Duodenum (tissue), 1 donor: ENCODE measurements around a stretch of chr10.

DNA sequence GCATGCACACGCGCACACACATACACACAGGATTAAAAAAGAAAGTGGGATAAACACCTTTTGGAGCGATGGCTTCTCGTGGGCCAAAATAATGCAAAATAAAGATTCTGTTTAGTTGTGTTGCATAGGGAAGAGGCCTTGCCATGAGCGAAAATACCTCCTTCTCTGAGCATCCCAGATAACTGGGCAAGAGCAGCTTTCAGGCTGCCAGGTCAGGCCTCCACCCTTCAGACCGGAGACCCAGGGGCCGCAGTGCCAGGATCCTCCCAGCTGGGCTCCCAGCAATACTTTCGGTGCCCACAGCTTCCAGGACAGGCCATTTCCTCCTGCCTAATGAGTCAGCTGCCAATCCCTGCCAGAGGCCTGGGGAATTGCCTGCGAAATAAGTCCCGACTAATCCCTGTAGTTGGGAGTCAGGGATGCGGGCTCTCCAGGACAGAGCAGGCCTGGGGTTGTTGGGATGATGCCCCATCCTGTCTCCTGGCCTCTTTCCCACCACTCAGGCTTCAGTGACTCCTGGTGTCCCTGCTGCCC lies 143.6 kb upstream of the UNC5B start:
- PRO-cap, result no peak

DNA sequence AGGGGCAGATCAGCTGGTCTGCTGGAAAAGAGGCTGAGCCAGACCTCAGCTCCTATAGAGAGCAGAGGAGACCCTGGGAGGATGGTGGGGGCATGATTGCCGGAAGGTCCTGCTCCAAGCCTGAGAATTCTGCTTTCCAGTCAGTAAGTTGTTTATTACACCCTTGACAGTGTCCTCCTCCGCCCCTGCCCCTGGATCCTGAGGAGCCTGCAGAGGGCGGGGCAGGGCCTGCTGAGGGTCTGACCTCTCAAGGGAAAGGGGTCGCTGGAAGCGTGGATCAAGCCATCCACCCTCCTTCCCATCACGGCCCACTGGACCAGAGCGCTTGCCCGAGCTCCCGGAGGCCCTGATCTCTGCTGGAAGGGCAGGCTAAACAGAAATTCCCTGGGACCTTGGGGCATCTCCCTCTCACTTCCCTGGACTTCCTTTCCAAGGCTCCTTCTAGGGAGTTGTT lies 16.9 kb downstream of the UNC5B start:
- PRO-cap, result no peak

DNA sequence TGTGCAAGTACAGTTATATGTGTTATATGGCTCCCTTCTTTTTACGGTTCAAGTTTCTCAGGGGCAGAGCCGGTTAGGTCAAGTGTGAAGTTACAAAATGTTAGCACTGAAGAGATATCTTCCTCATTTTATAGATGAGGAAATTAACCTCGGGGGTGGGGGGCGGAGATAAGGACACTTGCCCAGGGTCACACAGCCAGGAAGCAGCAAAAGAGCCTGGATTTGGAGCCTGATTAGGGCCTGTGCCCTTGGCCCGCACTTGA lies 21.6 kb downstream of the UNC5B start:
- PRO-cap, result no peak

DNA sequence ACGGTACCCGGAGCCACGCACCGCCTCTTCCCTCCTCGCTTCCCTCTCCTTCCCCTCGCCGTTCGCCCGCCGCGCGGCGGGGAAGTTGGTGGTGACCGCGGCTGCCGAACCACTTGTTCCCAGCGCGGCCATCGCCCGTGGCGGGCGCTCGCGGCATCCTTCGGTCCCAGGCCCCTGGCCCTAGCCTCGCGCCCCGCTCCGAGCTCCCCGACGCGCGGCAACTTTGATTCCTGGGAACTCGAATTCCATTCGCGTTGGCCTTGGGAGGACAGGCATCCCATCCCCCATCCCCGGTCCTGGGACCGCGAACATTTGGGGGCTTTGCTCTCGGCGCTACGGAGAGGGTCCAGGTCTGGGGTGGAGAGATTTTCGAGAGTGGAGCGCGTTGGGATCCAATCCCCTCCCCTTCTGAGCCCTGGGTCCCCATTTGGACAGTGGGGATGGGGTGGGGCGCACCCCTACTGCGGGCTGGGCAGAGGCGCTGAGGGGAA lies 641 bp downstream of the CDH23 start:
- PRO-cap, result no peak

- PRO-cap, result unidirectional peak, minus-strand start at chr10:71694747
Observed at GRCh38 chr10:71694478-71695296, 24.9 kb downstream of the C10orf105 start.

GRCh38 chr10:71751671-71752605 lies 21.4 kb downstream of the VSIR start:
- PRO-cap, result no peak

DNA sequence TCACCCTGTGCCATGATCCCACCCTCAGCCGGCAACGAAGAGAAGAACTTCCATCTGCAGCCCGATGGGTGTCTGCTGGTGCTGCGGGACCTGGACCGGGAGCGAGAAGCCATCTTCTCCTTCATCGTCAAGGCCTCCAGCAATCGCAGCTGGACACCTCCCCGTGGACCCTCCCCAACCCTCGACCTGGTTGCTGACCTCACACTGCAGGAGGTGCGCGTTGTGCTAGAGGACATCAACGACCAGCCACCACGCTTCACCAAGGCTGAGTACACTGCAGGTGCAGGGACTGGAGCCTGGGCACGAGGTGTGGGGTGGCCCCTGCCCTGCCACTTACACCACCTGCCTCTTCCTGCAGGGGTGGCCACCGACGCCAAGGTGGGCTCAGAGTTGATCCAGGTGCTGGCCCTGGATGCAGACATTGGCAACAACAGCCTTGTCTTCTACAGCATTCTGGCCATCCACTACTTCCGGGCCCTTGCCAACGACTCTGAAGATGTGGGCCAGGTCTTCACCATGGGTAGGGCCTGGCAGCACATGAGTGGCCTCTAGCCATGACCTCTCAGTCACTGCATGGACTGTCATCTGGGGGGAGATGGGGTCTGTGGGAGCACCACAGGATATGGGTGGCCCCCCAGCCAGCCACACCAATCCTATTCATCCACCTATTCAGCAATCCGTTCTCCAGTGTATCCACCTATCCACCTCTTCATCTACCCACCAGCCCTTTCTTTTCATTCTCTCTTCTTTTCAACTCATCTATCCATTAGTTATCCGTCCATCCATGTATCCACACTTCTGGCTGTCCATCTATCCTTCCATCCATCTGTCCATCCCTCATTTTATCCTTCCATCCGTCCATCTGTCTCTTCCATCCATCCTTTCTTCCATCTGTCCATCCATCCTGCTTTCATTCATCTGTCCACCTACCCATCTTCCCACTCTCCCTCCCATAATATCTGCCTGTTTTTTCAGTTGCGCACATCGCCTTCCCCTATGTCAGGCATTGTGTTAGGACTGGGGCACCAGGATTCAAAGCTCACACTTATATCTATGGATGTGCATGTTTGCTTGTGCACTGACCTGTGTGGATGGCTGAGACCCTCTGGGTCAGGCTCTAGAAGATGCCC lies 34.5 kb upstream of the VSIR start:
- PRO-cap, result no peak

GRCh38 chr10:71811992-71812472 lies 38.7 kb upstream of the VSIR start:
- PRO-cap, result no peak

DNA sequence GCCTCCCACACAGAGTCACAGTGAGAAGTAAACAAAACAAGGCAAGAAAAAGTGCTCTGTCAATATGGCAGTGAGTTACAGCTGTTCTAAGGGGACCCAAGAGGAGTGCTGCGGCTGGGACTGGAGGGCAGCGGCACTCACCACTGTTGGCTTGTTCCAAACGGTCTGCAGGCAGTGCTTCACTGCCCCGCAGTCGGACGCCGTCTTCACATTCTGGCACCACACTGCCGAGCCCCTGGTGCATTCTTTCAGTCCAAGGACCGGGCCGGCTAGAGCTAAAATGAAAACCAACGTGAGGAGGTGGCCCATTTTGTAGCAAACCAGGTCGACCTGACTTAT lies 16.9 kb downstream of the PSAP start:
- PRO-cap, result no peak

DNA sequence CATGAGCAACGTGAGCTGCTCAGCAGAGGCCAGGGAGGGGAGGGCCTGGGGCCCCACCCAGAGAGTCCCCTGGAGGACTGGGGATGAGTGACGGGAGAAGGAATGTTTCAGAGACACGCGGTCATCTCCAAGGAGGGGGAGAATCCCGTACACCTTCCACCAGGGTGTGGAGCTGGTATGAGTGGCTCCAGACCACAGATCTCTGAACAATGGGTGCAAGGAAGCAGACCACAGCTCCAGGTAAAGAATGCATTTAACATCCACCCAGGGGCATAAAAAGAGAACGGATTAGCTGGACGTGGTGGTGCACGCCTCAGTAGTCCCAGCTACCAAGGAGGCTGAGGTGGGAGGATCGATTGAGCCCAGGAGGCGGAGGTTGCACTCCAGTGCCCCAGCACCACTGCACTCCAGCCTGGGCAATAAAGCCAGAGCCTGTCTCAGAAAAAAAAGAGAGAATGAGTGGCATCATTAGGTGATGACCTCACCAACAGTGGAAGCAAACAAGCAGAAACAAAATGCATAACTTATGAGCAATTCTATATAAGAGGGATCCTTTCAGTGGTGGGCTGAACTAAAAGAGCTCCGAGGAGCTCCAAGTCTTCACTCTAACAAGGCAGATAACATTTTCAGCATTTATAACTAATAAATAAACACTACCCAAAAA lies 12.6 kb downstream of the PSAP start:
- PRO-cap, result no peak

DNA sequence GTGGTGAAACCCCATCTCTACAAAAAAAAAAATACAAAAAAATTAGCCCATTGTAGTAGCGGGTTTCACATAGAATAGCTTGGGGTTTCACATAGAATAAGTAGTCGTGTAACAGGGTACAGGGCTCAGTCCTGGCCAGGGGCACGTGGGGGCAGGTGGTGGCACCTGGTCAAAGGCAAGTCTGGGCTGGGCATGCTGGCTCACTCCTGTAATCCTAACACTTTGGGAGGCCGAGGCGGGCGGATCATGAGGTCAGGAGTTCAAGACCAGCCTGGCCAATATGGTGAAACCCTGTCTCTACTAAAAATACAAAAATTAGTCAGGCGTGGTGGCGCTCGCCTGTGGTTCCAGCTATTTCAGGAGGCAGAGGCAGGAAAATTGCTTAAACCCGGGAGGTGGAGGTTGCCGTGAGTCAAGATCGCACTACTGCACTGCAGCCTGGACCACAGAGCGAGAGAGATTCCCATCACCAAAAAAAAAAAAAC lies 635 bp upstream of the PSAP start:
- PRO-cap, result no peak

DNA sequence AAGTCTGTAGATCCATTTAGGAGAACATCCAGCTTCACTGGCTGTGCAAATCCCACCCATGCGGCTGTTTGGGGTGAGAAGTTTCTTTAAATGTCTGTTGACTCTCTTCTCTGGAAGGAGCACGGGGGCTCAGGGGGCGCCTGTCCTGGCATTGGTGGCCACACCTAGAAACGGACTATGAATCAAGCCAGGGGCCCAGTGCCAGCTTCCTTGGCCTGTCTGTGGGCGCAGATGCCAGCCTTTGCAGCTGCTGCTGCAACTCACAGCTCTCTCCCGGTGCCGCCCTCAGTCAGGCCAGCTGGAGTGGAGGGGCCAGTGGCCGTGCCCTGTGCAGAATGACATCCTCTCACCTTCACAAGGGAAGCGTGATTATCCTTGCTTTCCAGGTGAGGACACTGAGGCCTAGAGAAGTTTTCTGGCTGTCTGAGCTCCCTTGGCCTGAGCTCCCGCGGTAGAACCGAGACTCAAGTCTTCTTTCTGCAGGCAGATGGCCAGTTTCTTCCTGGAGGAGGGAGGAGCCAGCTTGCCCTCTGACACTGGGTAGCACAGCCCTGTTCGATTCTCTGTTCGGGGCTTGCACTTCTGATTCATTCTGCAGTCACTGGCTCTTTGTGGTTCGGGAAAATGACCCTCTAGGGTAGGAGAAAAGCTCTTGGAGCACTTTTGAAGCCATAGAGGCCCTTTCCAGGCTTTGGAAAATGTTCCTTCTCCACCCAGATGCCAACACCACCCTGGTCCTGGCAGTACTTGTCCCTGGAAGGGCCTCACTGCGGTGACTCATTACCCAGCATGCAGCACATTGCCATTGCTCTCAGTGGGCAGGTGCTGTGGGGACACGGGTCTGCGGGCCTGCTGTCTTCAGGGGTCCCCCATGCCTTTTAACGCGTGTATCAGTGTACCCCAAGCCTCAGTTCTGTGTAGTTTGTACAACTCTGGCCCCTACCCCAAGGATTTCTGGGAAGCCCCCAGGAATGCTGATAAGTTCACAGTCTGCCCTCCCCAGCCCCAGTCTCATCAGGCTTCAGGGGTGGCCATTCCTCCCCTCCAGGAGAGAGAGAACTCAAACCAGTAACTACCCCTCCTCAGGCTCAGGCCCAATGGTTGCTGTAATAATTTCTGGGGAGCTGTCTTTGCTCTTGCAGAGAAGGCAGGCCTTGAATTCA lies 11.7 kb downstream of the CHST3 start:
- PRO-cap, result no peak

DNA sequence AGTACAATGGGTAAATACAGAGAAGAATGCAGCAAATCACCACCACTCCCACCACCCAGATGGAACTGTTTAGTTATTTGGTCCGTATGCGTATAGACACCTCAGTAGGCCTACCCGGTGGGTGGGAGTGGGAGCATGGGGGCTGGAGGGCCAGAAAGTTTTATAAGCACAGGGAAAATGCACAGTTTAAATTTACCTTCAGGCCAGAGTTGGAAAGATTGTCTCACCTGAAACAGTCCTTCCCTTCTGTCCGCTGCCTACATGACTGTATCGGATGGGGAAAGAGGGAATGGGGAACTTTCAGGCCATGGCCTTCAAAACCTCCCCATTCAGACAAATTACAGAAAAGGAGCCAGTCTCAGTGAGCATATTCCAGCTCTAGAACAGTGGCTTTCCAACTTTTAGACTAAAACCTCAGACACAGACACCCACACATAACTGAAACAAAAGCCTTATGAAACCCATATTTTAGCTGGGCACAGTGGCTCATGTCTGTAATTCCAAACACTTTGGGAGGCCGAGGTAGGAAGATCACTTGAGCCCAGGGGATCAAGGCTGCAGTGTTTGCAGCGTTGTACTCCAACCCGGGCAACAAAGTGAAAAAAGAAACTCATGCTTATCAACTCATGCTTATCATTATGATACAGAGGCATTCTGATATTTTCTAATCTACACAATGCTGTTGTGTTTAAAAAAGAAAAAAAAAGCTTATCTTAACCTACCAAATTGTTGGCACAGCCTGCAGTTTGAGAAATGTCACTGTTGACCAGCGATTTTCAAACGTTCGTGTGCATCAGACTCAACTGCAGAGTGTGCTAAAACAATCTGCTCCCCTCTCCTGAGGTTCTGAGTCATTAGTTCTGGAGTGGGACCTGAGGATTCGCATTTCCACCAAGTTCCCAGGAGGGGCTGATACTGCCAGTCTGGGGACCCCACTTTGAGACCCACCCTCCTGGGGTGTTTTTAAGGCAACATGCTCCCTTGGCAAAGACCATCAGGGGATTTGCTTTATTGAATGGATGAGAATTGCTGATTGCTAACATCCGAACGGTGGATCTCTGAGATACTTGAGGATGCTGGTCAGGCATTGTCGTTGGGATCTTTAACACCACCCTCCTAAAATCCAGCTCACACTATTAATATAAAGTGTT lies 15.9 kb downstream of the CHST3 start:
- PRO-cap, result no peak

- PRO-cap, result no peak
Observed at GRCh38 chr10:72086876-72087907, 1.2 kb downstream of the SPOCK2 start.

DNA sequence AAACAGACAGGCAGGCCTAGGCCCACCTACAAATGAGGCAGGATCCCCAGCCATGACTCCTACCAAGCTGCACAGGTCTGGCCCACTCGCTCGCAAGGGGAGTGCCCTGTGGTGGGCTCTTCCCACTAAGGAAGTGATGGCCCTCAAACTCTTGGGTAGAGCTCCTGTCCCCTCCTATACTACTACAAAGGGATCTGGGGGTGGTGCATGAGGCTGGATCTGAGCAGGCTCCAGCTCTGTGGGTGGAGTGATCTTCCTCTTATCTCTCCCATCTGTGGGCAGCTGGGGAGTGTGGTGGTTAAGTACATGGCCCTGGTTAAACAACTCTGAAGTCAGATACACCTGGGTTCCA lies 17.2 kb downstream of the DDIT4 start:
- PRO-cap, result no peak

GRCh38 chr10:72325110-72325900 lies 29.4 kb downstream of the DNAJB12 start:
- PRO-cap, result unidirectional peak, minus-strand start at chr10:72325415

DNA sequence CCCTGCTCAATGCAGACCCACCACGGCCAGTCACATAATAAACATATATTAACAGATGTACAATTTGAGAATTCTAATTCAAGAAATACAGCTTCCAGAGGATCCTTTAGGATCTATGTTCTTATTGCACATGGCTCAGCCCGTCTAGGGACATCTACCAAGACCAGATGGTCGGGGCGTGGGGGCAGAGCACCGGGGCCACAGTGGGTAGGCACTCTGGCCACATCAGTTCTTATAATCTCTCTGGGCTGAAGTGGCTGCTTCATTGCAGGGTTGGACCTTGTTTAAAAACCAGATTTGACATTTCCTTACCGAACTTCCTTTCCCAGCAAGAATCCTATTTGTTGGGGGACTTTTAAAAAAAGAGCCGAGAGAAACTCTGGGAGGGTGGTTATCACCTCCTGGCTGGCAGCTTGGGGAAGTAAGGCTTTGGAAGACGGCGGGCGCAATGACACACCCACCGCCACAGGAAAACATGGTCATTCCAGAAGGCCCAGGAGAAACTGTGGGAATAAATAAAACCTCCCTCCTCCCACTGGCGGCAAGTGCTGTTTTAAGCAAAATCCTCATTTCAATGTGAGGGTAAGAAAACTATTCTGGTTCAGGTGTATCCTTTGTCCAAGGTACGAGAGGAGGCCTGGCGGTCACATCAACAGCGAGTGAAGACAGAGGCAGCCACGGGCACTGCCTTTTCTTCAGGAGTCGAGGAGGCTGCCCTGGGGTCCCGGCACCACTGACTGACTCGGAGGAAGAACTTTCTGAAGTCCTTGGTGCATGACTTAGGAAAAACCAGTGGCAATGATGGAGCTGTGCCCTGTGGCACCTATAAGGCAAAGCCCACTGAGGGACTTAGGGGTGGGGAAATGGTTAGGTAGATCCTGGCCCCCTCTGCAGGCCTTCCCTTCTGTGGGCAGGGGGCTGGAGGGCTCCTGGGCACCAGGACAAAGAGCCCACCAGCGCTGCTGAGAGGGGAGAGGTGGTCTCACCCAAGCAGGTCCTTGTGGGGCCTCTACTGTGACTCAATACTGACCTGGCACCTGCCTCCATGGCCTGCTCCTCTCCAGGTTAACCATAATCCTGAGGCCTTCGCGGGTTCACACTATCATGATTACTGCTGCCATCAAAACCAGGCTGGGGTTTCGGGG lies 21.5 kb downstream of the DNAJB12 start:
- PRO-cap, result no peak

GRCh38 chr10:72338164-72338805 lies 16.4 kb downstream of the DNAJB12 start:
- PRO-cap, result no peak

DNA sequence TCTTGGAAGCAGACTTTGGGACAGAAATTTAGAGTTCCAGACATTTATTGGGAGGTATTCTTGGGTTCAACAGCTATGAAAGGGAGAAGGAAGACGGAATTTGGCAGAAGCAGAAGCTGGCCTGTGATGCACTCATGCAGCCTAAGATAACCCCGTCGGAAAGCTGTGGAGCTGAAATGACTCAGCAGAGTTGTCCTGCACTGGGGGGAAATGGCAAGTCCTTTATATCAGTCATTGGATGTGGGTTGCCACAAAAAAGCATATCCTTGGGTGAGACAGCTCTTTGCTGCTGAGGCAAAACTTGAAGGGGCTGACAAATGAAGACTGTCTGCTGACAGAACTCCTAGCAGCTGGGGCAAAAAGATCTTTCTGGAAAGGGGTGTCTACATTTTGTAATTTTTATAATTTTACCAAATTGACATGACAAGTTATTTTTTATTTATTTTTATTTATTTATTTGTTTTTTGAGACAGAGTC lies 11.6 kb upstream of the MICU1 start:
- PRO-cap, result no peak

DNA sequence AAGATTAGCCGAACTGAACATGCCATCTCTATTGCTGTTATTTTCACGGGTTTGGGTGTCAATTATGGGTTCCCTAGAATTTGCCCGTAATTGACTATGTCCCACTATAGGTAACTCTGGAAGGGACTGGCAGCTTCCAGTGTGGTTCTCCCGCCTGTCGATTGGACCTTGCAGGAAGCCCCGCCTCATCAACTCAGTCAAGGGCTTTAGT lies 183 bp upstream of the MCU start:
- PRO-cap, result bidirectional peak, plus-strand start outside the sequence, minus-strand start at position 163 of the sequence